ENCODE data around the genes CAMSAP3, PCP2, TRAPPC5 and TGFBR3L.

GRCh38 chr19:7293028-7293711, 1.0 kb downstream of the INSR start:
- RRBS = 5% methylated on average over 8 of the region's 47 CpGs

GRCh38 chr19:7344732-7345469, 3.8 kb upstream of the ARHGEF18 start:
- RRBS = no CpG with 5 or more reads among the region's 18 CpGs

GRCh38 chr19:7355419-7355706, 6.6 kb downstream of the ARHGEF18 start:
- RRBS = no CpG with 5 or more reads among the region's 6 CpGs

DNA sequence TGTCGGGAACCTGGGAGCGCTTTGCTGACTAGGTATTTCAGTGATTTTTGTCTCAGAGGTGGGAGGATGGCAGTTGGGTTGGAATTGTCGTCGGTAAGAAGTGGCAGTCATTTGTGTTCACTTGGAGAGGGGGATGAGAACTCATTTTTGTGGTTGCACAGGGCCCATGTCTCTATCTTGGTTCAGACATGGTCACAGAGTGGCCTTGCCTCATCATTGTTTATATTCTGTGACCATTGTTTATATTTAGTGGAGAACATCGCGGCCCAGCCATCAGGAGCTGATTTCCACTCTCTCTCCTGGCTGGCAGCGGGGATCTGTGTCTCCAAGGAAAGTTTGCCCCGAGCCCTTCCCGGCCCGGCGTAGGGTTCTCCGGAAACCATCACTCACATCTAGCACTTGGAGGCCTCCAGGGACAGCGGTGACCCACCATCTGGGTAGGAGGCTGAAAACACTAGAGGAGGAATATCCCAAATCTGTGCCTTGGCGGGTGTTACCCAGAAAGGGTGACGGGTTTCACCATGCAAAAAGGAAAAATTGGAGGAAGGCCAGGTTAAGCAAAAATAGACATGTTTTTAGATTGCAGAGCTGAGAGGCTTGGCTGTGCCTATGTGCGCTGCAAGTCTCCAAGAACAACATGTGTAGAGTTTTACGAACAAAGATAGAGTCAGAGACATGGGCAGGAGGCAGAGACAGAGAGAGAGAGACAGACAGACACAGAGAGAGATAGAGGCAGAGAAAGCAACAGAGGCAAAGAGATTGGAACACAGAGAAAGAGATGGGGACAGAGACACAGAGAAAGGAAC, 730 bp upstream of the ZNF358 start:
- RRBS = no CpG with 5 or more reads among the region's 17 CpGs

DNA sequence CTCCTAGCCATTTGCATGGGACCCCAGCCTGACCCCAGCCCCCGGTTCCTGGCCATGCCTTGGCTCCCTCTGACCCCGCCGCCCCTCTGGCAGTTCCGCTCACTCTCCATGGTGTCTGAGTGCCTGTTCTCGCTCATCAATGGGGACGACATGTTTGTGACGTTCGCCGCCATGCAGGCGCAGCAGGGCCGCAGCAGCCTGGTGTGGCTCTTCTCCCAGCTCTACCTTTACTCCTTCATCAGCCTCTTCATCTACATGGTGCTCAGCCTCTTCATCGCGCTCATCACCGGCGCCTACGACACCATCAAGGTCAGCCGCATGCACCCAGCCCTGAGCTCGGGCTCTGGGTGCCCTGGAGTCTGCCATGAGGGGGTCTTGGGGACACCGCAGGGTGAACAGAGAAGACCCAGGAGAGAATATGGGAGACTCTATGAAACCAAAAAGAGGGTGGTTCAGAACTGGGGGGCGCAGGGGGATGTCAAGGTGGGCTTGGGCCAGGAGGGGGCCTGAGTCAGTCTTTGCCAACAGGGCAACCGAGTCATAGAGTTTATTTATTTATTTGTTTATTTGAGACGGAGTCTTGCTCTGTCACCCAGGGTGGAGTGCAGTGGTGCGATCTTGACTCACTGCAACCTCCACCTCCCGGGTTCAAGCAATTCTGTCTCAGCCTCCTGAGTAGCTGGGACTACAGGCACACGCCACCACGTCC, 5.2 kb upstream of the PNPLA6 start:
- RRBS = 99% methylated on average over 1 of the region's 26 CpGs

- RRBS = no CpG with 5 or more reads among the region's 2 CpGs
Measured at GRCh38 chr19:7545825-7546282, 10.3 kb downstream of the PNPLA6 start.

DNA sequence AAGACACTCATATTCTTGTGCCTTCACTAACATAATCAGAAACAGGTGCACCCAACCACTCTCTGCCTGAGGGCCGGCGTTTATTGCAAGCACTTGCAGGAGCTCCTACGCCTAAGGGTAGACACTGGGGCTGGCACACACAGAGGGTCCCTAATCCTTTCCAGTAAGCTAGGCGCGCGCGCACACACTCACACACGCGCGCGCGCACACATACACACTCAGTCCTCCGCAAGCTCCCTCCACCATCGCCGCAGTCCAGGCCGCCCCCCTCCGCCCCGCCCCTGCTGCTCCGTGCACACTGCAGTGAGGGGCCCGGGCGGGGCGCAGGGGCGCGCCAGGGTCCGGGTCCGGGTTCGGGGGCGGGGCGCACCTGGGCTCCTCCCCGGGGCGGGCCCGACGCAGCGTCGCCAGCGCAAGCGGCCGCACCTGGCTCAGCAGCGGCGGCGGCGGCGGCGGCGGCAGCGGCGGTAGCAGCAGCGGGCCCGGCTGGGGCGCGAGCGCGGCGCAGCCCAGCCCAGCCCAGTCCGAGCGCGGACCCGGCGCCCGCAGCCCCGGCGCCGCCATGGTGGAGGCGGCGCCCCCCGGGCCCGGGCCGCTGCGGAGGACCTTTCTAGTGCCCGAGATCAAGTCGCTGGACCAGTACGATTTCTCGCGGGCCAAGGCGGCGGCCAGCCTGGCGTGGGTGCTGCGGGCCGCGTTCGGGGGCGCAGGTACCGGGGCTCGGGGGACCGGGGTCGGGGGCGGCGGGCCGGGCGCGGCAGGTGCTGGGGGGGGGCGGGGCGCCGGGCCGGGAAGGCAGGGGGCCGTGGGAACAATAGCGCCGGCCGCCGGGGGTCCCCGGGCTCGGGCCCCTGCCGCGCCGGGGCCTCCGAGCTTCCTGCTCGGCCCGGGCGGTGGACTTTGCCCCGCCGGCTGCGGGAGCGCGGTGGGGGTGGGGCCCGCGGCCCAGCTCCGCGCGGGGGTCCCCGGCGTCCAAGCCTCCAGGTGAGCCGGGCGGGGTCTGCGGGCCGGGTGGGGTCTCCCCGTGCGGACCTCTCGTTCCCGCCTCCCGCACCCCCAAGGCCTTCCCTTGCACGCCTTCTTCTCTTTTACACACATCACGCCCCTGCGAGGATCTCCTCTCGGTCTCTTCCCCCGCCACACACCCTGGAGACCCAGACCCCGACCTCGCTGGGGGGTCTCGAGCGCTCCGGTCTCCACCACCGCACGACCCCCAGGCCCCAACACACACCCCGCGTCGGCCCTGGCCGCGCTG, at the start of gene CAMSAP3:
TSS of gene CAMSAP3 (plus strand) at position 423 of the 1,255 bp plus-strand sequence.
- RRBS = 3% methylated on average over 39 of the region's 147 CpGs

GRCh38 chr19:7611647-7612004, 16.0 kb downstream of the CAMSAP3 start:
- RRBS = 80% methylated on average over 4 of the region's 21 CpGs

- RRBS = no CpG with 5 or more reads among the region's 20 CpGs
Measured at GRCh38 chr19:7612005-7612312, 16.3 kb downstream of the CAMSAP3 start.

- RRBS = 95% methylated on average over 32 of the region's 62 CpGs
Measured at GRCh38 chr19:7619732-7620684, 9.3 kb downstream of the XAB2 start.

- RRBS = 84% methylated on average over 7 of the region's 28 CpGs
Measured at GRCh38 chr19:7622377-7622850, 6.9 kb downstream of the XAB2 start.

GRCh38 chr19:7633373-7634122, at the start of gene PCP2:
Gene PCP2, minus strand, starts transcription at chr19:7633719.
- RRBS = no CpG with 5 or more reads among the region's 10 CpGs

DNA sequence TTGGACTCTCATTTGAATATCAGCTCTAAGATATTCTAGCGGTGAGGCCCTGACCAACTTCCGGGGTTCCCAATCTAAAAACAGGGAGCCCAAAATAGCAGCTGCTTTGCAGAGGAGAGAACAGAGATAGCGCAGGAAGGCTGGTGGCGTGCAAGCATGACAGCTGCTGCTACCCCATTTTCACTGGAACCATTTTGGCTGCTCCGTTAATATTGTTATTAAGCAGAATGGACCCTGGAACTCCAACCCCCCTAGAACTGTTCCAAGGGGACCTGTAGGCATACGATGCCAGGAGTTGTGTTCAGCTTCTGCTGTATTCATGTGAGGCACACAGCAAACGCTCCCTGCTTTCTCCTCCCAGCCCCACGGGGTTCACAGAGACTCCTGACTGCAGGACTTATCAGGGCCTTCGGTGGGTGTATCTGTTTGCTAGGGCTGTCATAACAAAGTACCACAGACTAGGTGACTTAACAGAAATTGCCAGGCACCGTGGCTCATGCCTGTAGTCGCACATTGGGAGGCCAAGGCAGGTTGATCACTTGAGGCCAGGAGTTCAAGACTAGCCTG, 11.5 kb downstream of the STXBP2 start:
- RRBS = no CpG with 5 or more reads among the region's 11 CpGs

DNA sequence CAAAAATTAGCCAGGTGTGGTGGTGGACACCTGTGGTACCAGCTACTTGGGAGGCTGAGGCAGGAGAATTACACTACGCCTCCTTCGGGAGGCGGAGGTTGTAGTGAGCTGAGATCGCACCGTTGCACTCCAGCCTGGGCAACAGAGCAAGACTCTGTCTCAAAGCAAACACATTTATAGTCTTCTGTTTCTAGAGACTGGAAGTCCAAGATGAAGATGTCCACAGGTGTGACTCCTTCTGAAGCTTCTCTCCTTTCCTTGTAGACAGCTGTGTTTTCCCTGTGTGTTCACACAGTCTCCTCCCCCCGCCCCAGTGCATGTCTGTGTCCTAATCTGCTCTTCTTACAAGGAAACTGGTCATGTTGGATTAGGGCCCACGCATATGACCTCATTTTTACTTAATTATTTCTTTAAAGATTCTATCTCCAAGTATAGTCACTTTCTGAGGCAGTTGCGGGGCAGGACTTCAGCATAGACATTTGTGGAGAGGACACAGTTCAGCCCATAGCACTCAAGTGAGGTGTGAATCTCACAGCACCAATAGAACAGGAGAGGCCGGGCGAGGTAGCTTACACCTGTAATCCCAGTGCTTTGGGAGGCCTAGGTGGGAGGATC, 12.4 kb downstream of the STXBP2 start:
- RRBS = no CpG with 5 or more reads among the region's 10 CpGs

DNA sequence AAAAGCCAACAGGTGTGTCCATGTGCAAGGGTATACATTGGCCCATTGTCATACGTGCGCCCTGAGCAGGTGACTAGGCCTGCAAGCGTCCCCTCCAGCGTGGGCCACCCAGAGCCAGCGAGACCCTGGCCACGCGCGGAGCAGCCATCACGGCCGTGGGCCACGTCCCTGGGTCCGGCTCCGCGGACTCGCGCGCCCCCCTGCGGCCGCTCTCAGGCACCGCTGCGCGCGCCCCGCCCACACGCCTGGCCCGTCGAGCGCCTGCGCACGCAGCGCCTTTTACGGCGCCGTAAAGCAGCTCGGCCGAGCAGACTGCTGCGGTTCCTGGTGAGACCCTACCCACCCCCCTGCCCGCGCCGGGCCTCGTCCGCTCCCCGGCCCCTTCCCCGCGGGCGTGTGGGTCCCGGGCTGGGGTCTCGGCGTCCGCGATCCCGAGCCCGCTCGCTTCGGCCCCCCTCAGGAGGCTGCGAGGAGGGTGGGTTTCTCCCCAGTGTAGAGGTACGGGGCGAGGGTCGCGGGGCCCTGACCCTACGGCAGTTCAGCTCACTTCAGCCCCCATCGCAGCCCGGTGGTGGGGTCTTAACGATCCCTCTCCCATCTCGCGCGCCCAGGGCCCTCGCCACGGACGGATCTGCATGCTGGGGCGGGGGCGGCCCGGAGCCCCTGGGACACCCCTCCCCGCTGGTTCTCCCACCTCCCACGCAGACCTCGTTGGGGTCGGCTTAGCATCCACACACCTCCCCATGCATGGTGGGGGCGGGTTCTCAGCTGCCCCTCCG, at the start of gene TRAPPC5:
TSS of gene TRAPPC5 (plus strand) at position 282 of the 779 bp plus-strand sequence.
- RRBS = under 1% methylated on average over 8 of the region's 79 CpGs

GRCh38 chr19:7705620-7706167, 3.8 kb upstream of the FCER2 start:
- RRBS = no CpG with 5 or more reads among the region's 19 CpGs

- RRBS = no CpG with 5 or more reads among the region's 13 CpGs
Measured at GRCh38 chr19:7833407-7833833, 3.4 kb downstream of the EVI5L start.

DNA sequence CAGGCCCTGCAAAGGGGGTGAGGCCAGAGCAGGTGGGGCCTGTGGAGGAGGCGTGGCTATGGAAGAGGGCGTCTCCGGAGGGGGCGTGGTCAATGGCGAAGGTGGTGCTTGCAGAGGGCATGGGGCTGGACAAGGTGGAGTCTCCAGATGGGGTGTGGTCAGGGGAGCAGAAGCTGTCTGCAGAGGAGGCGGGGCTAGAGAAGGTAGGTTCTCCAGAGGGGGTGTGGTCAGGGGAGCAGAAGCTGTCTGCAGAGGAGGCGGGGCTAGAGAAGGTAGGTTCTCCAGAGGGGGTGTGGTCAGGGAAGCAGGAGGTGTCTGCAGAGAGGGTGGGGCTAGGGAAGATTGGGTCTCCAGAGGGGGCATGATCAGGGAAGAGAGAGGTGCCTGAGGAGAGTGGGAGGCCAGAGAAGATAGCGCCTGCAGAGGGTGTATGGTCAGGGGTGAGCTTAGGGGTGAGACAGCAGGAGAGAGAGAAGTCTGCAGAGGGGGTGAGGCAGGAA, 3.4 kb downstream of the PRR36 start:
- RRBS = no CpG with 5 or more reads among the region's 8 CpGs

DNA sequence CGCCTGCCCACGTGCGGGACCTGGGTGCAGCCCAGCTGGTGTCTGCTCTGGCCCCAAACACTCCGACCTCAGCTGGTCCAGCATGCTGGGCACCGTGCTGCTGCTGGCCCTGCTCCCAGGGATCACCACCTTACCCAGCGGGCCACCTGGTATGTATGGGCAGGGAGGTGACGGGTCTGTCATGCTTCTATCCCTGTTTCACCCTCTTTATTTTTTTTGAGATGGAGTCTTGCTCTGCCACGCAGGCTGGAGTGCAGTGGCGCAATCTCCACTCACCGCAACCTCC, at the start of gene TGFBR3L:
TSS of gene TGFBR3L (plus strand) at position 56 of the 286 bp plus-strand sequence.
- RRBS = no CpG with 5 or more reads among the region's 10 CpGs

DNA sequence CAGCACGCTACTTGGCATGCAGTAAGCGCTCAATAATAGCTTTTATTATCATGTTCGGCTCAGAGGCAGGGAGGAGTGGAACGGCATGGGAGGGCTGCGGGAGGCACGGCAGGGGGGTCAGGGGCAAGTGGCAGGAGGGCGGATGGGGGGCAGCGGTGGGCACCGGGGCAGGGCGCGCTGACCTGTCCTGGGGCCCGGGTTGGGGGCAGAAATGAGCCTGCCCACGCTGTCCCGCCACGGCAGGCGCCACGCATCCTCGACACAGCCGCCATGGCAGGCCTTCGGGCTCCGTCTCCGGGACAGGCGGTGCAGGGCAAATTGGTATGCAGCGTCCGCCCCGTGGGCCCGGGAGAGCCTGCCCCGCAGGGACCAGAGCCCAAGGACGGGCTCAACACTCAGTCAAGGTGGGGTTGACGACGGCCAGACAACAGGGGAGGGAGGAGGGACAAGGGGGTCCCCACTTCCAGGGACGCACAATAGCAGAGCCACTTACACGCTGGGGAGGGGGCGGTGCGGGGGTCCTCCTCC, 1.4 kb downstream of the CTXN1 start:
- RRBS = 80% methylated on average over 9 of the region's 35 CpGs